Kidney (tissue), 2 donors: ENCODE measurements around a stretch of chr19.

DNA sequence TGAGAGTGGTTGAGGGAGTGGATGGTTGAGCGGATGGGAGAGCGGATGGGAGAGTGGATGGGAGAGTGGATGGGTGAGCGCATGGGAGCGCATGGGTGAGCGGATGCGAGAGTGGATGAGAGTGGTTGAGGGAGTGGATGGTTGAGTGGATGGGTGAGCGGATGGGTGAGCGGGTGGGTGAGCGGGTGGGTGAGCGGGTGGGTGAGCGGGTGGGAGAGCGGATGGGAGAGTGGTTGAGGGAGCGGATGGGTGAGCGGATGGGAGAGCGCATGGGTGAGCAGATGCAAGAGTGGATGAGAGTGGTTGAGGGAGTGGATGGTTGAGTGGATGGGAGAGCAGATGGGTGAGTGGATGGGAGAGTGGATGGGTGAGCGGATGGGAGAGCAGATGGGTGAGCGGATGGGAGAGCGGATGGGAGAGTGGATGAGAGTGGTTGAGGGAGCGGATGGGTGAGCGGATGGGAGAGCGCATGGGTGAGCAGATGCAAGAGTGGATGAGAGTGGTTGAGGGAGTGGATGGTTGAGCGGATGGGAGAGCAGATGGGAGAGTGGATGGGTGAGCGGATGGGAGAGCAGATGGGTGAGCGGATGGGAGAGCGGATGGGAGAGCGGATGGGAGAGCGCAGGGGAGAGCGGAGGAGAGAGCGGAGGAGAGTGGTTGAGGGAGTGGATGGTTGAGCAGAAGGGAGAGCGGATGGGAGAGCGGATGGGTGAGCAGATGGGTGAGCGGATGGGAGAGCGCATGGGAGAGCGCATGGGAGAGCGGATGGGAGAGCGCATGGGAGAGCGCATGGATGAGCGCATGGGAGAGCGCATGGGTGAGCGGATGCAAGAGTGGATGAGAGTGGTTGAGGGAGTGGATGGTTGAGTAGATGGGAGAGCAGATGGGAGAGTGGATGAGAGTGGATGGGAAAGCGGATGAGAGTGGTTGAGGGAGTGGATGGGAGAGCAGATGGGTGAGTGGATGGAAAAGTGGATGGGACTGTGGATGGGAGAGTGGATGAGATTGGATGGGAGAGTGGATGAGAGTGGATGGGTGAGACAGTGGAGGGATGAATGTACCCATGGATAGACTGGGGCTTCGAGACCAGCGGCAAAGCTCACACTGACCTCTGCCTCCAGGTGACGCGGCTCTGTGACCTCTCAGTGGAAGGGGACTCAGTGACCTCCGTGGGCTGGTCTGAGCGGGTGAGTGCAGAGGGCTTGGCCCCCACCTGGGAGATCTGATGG, 8.9 kb upstream of the TEKTIP1 start:
- PRO-cap, result no peak
- RRBS, result no CpG with 5 or more reads among the region's 47 CpGs

DNA sequence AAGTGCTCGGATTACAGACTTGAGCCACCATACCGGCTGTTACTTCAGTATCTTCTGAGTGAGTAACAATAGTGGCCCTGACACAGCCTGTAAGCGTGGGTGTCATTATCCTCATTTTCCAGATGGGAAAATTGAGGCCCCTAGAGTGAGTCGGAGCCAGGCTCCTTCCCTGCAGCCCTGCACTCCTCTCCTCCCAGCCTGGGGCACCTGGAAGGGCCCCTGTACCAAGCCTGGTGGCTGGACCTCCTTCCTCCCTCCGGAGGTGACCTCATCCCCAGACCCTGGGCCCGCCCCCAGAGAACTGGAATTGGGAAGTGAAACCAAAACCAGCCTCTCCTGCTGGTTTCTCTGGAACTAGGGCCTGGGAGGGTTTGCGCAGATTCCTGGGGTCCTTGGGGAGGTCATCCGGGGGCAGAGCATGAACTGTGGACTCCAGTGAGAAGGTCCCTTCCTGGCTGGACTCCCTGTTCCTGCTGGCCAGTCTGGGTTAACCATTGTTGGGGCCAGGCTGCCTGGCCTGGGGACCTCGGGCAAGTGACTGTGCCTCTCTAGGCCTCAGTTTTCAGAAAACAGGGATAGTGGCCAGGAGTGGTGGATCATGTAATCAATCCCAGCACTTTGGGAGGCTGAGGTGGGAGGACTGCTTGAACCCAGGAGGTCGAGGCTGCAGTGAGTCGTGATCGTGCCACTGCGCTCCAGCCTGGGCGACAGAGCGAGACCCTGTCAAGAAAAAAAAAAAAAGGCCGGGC, 4.5 kb downstream of the MFSD12 start:
- PRO-cap, result bidirectional peak, plus-strand start at position 339 of the sequence, minus-strand start at position 200 of the sequence
- RRBS, result 7% methylated on average over 3 of the region's 16 CpGs

DNA sequence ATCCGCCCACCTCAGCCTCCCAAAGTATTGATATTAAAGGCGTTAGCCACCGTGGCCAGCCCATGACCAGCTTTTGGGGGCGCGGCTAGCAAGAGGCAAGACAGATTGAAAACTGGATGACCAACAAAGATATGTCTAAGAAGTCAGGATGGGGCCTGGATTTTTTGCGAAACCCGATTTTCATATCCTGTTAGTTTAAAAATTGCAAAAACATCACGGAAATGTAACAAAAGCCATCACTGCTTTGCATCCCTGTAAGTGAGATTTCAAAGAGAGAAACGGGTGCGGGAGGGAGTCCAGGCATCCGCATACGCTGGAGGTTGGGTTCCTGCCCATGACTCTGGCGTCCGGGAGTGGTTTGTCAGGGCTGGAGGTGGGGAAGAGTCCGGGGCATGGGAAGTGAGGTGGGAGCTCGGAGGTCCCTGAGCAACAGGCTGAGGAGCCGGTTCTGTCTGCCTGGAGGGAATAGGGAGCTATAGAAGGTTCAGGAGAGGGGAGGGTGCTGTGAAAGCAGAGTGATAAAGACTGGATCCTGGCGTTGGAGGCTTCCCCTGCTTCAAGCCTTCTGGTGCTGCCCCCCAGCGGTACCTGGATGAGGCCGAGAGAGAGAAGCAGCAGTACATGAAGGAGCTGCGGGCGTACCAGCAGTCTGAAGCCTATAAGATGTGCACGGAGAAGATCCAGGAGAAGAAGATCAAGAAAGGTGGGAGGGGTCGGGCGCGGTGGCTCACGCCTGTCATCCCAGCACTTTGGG, 2.4 kb downstream of the HMG20B start:
- PRO-cap, result no peak
- RRBS, result 97% methylated on average over 4 of the region's 27 CpGs

- PRO-cap, result no peak
- RRBS, result no CpG with 5 or more reads among the region's 14 CpGs
These were observed 31.3 kb upstream of the CACTIN start for GRCh38 chr19:3657929-3658315.

DNA sequence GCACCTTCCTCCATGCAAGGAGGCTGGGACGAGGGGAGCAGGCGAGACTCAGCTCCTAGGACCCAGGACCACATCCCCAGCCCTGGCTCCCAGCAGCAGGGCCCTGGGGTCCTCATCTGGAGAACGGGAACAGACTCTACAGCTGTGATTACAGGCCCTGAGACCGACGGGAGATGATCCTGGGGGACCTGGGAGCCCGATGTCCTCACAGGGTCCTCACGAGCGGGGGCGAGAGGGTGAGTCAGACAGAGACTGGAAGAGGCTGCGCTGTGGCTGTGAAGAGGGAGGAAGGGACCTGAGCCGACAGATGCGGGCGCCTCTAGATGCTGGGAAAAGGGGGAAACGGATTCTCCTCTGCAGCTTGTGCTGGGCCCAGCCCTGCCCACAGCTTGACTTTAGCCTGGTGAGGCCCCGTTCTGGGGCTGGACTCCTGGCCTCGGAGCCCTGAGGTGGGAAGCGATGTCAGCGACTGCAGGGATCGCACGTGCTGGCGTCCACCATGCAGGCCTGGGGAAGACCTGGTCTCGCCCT, 32.0 kb downstream of the PIP5K1C start:
- PRO-cap, result no peak
- RRBS, result no CpG with 5 or more reads among the region's 22 CpGs

GRCh38 chr19:3670000-3670558, 30.2 kb downstream of the PIP5K1C start:
- PRO-cap, result bidirectional peak, plus-strand start at chr19:3670395, minus-strand start at chr19:3670255
- RRBS, result 28% methylated on average over 4 of the region's 25 CpGs

DNA sequence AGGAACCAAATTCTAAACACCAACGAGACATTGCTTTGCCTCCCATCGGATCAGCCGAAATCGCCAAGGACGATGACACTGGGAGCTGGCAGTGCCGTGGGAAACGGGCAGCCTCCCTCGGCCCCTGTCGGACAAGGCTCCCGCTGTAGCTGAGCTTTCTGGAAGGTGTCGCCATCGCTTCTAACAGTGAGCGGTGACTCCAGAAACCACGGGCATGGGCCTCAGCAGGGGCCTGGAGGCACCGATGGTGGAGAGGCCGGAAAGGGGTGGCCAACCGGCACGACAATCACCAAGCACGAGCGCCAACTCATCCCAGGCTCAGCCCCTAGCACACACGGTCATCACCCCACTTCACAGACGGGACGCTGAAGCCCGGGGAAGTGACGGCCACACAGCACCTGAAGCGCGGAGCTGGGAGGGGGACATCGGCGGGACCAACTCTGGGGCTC, 2.3 kb downstream of the PIP5K1C start:
- PRO-cap, result no peak
- RRBS, result 83% methylated on average over 7 of the region's 29 CpGs

DNA sequence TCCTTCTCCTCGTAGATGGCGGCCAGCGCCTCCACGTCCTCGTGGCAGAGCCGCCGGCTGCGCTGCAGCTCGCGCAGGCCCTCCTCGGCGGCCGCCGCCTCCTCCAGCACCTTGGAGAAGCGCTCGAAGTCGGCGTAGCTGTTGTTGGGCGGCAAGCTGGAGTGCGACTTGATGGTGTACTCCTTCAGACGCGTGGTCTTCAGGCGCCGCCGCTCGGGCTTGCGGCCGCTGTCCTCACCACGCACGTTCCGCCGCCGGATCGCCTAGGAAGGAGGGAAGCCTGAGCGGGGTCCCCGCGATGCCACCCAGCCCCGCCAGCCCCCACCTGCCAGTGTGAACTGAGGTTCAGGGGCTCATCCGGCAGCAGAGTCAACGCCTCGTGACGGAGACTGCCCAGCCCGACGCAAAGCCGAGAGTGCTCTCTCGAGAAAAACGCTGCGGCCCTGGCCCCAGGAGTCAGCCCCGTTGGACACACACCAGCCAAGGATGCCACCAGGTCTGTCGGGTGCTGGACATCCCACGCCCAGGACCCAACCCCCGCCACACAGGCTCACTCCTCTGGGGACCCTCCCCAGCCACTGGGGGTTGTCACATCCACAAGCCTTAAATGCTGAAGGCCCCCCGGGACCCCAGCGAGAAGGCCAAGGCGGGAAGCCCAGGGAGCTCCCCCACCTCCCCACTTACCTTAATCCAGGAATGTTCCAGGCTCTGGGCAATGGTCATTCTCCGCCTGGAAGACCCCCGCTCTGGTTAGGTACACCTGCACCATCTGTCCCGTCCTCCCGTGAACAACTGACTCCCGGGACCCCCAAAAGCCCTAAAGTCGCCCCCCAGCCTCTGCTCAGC, 11.3 kb downstream of the DAPK3 start:
- PRO-cap, result no peak
- RRBS, result 98% methylated on average over 6 of the region's 61 CpGs

DNA sequence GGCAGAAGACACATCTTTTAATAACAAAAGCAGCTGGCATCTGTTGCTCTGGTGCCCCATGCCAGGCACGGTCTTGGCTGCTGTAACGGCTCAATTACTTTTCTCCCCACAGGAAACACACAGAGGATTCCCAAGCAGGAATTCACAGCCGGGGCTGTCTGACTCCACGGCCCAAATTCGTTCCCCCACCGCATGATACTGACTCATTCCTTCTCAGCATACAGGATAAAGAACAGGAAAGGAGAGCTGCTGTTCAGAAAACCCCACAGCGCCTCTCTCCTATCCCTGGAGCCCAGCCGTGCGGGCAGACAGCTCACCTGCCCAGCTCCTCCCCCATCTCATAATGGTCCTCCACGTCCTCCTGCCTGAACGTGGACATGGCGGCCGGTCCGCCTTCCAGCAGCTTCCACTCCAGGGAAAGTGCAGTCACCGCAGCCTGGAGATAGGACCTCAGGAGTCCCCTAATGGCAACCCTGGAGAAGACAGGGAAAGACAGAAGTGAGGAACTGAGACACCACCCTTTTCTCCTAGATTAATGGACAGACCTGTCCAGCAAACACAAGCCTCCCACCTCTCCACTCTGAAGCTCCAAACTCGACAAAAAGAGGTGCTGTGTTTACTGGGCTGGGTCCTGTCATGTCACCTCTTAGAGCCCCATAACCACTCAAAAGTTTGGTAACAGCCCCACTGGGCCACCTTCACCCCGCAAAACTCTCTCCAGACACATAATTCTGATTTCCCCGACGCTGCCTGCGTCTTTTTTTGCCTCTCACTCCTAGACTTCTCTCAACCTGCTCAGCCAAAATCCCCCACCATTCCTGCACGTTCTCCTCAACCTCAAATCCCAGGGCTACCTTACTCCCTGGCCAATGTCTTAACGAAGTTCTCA, 1.3 kb downstream of the DAPK3 start:
- PRO-cap, result no peak
- RRBS, result no CpG with 5 or more reads among the region's 22 CpGs

DNA sequence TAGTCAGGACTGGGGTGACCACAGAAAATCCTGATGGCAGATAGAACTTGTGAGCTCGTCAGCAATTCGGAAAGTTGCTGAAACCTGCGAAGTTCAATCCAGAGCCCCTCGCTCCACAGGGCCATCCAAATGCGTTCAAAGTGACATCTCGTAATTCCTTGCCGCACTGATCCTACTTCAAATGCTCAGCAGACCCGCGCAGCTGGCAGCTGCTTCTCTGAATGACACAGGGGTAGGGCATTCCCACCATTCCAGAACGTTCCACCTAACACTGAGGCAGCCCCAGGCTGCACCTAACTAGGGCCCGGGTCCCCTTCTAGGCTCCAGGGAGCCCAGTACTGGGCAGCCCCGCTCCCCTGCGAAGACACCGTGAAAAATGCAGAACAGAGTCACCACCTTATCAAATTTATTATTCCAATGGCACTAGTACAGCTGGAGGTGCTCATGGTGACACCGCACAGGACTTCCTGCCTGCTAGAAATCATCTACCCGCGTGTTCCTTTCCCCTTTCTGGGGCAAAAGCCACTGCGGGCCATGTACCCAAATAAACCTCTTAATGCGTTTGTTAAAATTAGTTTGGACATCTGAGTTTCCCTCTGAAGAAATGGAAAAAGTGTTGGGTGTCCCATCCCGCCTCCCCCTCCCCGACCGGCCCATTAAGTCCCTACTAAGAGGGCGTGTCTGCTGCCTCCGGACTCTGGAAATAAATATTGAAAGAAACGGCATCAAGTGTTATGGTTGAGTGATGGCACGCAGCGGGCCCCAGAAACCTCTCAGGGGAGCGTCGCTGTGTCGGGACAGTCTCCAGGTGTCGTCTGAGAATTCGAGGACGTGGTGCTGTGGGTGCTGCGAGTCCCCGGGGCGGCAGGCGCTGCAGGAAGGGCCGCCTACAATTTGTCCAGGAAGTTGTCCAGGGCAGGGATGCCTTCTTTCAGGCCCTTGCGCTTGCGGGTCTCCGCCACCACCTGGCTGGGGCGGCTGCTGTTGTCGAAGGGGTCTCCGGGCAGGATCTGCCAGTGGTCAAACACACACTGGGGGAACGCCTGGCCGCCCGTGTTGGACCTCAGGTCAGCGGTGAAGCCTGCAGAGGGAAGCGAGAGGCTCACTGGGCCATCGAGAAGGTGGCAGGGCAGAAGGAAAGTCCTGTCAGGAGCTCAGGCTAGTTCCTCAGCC, 5.2 kb upstream of the DAPK3 start:
- PRO-cap, result unidirectional peak, minus-strand start at position 364 of the sequence
- RRBS, result no CpG with 5 or more reads among the region's 50 CpGs

DNA sequence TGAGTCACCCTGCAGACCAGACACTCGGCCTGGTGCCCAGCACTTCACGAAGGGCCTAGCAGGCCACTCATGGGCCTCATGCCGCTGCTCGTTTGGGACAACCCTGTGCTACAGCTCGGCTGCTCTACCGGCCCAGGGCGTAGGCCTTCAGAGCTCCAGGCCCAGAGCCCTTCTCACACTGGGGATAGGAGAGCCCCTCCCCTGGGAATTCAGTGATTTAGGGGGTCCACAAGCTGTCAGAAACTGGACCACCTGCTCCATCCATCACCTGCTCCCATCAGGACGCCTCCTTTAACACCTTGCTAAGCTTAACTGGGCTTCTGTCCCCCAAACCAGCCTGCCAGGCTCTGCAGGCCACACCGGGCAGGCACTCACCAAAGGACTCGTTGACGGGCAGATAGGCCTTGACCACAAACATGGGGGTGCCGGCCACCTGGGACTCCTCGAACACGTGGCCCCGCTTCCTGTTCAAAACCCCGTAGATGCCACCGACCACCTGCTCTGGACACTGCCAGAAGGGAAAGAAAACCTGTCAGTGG, 6.0 kb upstream of the DAPK3 start:
- PRO-cap, result no peak
- RRBS, result 59% methylated on average over 4 of the region's 17 CpGs

DNA sequence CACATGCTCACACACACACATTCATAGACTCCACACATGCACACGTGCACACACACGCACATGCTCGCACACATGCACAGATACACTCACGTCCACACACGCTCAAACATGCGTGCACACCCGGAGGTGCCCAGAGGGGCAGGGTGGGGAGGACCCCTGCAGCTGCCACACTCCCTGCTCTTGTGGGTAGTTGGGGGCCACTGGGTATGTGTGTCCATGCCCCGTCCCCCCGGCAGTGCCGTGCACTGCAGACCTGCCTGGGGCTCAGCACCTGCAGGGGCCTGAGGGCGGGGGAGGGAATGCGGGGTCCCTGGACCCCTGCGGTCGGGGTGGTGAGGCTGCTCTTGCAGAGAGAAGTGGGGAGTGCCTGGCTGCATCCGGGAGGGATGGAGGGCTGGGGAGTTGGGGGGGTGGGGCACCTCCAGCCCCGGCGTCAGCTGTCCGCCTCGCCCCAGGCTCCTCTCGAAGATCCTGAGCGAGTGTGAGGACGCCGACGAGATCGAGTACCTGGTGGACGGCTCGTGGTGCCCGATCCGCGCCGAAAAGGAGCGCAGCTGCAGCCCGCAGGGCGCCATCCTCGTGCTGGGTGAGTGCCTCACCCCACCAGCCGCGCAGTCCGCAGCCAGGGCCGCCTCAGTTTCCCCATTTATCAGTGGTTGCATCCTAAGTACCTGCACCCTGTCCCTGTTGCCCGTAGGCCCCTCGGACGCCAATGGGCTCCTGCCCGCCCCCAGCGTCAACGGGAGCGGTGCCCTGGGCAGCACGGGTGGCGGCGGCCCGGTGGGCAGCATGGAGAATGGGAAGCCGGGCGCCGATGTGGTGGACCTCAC, 29.6 kb downstream of the ZBTB7A start:
- PRO-cap, result no peak
- RRBS, result 96% methylated on average over 8 of the region's 53 CpGs

GRCh38 chr19:4052594-4053502, 13.9 kb downstream of the ZBTB7A start:
- PRO-cap, result no peak
- RRBS, result 27% methylated on average over 8 of the region's 31 CpGs

- PRO-cap, result no peak
- RRBS, result 84% methylated on average over 11 of the region's 26 CpGs
These were observed 25.6 kb downstream of the MAP2K2 start for GRCh38 chr19:4098104-4098924.

- PRO-cap, result no peak
- RRBS, result no CpG with 5 or more reads among the region's 8 CpGs
These were observed 809 bp upstream of the CREB3L3 start for GRCh38 chr19:4152551-4153092.

DNA sequence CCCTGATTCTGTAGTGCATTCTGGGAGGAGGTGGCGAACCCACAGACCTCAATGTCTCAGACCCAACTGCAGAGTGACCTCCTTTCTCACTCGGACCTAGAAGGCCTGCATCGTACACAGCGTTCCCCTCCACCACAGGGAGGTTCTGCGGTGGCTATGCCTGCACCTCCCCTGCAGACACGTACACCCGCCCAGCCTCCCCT, 648 bp upstream of the FSD1 start:
- PRO-cap, result no peak
- RRBS, result no CpG with 5 or more reads among the region's 7 CpGs

- PRO-cap, result no peak
- RRBS, result 48% methylated on average over 7 of the region's 48 CpGs
These were observed 11.2 kb downstream of the STAP2 start for GRCh38 chr19:4327104-4328077.

GRCh38 chr19:4361893-4362914, 18.8 kb downstream of the MPND start:
- PRO-cap, result no peak
- RRBS, result no CpG with 5 or more reads among the region's 36 CpGs

DNA sequence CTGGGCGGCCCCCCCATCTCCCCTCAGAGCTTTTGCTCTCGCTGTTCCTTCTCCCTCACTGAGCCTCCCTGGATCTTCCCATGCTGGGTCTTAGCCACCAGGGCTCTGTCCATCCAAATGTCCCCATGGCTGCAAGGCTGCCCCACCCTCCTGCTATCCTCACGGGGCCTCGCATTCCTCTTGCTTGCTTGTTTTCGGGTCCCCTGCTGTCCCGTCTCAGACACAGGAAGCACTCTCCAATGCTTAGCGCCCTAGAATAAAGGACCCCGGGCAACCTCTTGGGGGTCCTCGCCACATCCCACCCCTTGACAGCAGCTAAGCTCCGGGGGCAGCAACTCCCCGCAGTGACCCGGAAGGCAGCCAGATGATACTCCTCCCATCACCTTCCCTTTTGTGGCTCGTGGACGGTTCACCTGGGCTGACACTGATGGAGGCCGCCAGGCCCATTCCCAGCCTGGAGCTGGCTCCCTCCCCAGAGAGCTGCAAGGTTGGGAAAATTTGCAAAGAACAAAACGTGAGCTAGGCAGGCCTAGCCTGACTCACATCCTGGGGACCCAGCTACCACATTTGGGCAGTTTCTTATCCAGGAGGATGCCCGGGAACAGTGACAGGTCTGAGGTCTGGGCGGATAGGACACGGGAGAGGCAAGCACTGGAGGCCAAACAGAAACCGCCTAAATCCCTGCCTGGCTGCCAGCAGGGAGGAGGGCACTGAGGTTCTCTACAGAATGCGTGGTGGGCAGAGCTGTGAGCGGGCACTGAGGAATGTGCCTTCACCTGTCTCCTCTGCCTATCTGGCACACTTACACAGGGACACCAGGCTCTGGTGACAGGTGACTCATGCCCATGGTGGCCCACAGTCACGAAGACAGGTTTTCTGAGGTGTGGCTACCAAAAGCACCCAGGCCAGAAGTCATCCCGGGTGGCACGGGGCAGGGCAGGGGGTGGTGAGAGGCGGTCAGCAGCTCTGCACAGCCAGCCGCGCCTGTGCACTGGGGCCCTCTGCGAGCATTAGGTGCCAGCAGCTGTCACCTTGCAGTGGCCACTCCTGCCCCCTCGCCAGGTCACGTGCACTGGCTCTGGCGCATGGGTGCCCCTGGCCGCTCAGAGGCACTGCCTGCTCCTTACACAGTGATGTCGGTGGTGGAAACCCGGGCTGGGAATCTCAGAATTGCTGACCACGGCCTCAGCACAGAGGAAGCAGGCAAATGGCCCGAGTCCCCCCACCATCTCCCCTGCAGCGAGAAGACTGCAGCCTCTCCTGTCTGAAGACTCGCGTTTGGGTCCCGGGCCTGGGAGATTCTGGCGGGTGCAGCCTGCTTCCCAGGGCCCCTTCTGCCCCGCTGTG, 23.2 kb downstream of the SH3GL1 start:
- PRO-cap, result no peak
- RRBS, result 68% methylated on average over 3 of the region's 43 CpGs

GRCh38 chr19:4393900-4394876, 6.2 kb downstream of the SH3GL1 start:
- PRO-cap, result no peak
- RRBS, result no CpG with 5 or more reads among the region's 16 CpGs